IMR-90 (cell line): ENCODE measurements around the gene UQCRHL.

- RRBS, result no CpG with 5 or more reads among the region's 16 CpGs
CAGE:
- cytosol, long polyA plus RNA, result no peak
- long polyA plus RNA, result no peak
- nucleus, long polyA plus RNA, result no peak
These were observed 76.0 kb downstream of the FHAD1 start for GRCh38 chr1:15322940-15323553.

DNA sequence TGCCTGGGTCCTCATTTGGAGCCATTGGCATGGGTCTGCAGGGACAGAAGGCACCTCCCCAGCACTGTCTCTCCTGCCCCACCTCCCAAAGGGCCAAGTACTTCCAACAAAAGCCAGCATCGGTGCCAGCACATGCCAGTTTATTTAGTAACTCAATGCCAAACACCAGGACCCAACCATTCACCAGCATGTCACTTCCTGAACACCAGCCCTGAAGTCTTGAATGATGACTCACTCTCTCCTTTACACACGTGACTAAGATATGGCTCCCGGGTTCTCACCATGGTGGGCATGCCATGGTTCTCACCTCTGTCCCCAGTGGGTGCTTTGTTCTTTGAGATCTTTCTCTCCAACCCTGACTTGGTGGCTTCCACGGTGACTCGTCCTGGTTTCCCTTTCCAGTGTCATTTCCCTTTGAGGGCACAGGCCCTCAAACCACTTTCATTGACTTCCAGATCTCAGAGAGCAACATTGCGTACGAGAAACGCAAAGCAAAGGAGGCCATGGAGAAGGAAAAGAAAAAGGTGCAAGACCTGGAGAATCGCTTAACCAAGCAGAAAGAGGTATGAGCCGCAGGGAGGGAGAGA is 57.2 kb upstream of the EFHD2 start:
- RRBS, result no CpG with 5 or more reads among the region's 10 CpGs
CAGE:
- cytosol, long polyA plus RNA, result no peak
- long polyA plus RNA, result no peak
- nucleus, long polyA plus RNA, result no peak

- RRBS, result no CpG with 5 or more reads among the region's 6 CpGs
CAGE:
- cytosol, long polyA plus RNA, result no peak
- long polyA plus RNA, result no peak
- nucleus, long polyA plus RNA, result no peak
These were observed 7.2 kb downstream of the AGMAT start for GRCh38 chr1:15577554-15578109.

DNA sequence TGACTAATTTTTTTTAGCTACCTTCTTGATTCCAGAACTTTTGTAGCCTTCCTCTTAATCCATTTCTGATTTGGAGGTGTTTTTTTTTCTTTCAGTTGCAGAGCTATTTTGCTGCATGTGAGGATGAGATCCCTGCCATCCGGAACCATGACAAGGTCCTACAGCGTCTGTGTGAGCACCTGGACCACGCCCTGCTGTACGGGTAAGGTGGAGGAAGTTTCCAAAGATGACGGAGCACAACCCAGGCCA is 20.0 kb upstream of the SLC25A34 start:
- RRBS, result no CpG with 5 or more reads among the region's 5 CpGs
CAGE:
- cytosol, long polyA plus RNA, result no peak
- long polyA plus RNA, result no peak
- nucleus, long polyA plus RNA, result no peak

DNA sequence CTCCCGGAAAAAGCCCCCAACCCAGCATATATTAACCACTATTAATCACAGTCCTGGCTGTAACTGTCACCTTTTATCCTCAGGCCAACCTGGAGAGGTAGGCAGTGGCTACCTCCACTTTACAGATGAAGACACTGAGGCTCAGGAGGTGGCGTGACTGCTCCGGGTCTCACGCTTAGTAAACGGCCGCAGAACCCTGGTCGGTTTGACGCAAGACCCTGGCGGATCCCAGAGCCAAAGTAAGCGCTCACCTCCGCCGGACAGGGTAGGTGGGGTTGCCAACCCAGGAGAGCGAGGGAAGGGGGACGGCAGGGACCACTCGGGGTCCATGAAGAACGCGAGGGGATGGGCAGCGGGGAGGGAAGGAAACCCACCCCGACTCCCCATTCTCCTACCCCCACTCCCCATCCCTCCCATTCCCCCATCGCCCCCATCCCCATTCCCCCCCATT is 479 bp upstream of the FBLIM1 start:
- RRBS, result 11% methylated on average over 8 of the region's 20 CpGs
CAGE:
- cytosol, long polyA plus RNA, result no peak
- long polyA plus RNA, result no peak
- nucleus, long polyA plus RNA, result no peak

- RRBS, result no CpG with 5 or more reads among the region's 14 CpGs
CAGE:
- cytosol, long polyA plus RNA, result no peak
- long polyA plus RNA, result no peak
- nucleus, long polyA plus RNA, result no peak
These were observed 7.1 kb downstream of the FBLIM1 start for GRCh38 chr1:15765695-15766167.

DNA sequence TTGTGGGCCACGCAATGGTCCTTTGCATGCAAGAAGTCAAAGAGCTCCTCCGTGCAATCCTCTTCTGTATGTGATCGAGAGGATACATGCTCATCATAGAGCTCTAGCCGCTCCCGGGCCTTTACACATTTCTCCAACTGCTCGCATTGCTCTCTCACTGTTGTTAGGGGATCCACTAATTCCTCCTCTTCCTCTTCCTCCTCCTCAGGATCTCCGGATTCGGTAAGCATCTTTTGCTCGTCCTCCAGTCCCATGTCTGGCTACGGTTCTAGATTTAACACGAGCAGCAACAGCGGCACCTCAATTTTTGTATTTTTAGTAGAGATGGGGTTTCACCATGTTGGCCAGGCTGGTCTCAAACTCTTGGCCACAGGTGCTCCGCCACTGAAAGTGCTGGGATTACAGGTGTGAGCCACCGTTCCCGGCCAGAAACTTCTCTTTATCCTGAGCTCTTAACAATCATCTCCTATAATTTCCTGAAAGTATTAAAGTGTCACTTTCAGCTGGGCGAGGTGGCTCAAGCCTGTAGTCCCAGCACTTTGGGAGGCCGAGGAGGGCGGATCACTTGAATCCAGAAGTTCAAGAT is at the start of gene UQCRHL:
UQCRHL (minus strand) TSS at position 254 of the 586 bp plus-strand sequence.
- RRBS, result 94% methylated on average over 3 of the region's 18 CpGs
CAGE:
- cytosol, long polyA plus RNA, result no peak
- long polyA plus RNA, result no peak
- nucleus, long polyA plus RNA, result no peak

- RRBS, result 94% methylated on average over 4 of the region's 23 CpGs
CAGE:
- cytosol, long polyA plus RNA, result no peak
- long polyA plus RNA, result no peak
- nucleus, long polyA plus RNA, result no peak
These were observed 30.4 kb downstream of the ZBTB17 start for GRCh38 chr1:15945428-15945956.

DNA sequence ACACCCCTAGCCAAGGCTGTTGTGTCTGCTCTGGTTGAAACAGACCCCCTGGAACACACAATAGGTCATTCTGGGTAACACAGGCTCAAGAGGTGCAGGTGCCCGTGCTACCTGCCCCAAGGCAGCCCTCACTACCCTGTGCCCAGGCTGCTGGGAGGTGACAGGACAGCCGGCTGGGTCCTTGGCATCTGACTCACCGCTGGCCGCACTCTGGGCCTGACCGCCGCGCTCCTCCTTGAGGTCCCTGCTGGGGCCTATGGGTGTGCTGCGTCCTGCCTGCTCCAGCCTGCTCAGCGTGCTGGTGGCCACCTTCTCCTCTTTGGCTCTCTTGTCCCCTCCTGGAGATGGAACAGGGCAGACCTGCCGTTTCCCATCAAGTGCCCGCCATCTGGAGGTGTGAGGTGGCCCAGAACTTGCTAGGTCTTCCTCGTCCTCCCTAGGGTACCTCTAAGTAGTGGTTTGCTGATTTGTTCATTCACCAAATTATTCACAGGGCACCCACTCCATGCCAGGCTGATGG is 29.9 kb downstream of the ZBTB17 start:
- RRBS, result no CpG with 5 or more reads among the region's 12 CpGs
CAGE:
- cytosol, long polyA plus RNA, result no peak
- long polyA plus RNA, result no peak
- nucleus, long polyA plus RNA, result no peak

GRCh38 chr1:16019481-16020003 is 1.7 kb upstream of the HSPB7 start:
- RRBS, result no CpG with 5 or more reads among the region's 13 CpGs
CAGE:
- cytosol, long polyA plus RNA, result no peak
- long polyA plus RNA, result no peak
- nucleus, long polyA plus RNA, result no peak

DNA sequence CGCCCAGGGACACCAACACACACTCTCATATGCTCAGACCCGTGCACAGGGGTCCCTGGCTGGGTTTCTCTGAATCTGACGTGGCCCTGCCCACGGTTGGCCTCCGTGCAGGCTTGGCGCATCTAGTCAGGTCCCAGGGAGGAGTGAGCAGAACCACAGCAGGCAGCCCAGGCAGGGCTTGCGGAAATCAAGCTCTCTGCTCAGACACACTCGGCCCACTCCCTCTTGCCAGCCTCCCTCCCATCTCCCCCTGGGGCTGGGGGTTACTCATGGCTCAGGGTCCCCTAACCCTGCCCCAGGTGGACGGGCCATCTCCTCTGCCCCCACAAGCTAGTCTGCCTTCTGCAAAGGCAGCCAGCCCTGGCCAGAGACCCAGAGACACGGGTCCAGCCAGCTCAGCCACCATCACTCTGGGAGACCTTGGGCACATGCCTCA is 38.6 kb upstream of the FAM131C start:
- RRBS, result no CpG with 5 or more reads among the region's 10 CpGs
CAGE:
- cytosol, long polyA plus RNA, result no peak
- long polyA plus RNA, result no peak
- nucleus, long polyA plus RNA, result no peak

DNA sequence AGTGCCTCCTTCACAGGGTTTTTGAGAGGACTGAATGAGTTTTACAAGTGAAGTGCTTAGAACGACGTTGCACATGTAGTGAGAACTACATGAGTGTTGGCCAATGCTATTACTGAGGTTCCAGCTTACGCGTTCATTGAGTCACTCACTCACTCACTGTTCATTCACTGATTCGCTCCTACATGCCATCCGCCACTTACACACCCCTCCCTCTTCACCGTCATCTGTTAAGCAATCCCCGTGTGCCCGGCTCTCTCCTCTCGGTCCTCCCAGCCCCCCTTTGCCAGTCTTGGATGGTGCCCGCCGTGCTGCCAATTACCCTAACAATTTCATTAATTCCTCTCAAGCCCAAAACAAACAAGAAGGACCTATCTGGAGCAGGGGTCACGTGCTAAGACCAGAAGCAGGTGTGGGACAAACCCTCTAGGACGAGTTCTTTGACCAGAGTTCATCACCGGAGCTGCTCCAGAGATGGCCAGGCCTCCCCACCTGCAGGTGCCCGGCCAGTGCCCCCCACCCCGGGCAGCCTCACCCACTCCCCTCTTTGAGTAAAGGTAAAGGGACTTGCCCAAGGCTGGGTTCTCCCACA is 27.4 kb upstream of the EPHA2 start:
- RRBS, result 95% methylated on average over 2 of the region's 17 CpGs
CAGE:
- cytosol, long polyA plus RNA, result no peak
- long polyA plus RNA, result no peak
- nucleus, long polyA plus RNA, result no peak

DNA sequence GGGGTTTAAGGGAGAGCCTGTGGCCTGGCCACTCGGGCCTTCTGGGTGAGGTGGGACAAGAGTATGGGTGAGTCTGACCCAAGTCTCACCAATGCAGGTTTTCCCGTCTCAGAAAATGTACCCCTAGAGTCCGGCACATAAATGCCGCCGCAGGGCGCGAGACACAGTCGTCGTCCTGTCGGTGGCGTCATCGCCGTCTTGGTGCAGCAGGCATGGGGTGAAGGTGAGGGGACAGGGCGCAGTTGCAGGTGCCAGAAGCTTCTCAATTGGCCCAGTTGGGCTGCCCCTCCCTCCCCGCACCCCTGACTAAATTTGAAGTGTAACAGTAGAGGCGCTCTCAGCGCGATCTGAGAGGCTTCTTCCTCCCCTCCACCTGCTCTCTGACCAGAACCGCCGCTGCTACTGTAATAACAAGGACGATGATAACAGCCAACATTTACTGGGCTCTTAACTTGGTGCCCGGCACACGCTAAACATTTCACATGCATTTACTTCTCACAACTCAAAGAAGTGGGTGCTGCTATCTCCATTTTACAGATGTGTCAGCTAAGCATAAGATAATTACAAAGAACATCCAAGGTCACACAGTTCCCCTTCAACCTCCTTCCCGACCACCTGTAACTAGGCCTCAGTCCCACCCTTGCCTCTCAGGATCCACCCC is 8.6 kb downstream of the CPLANE2 start:
- RRBS, result no CpG with 5 or more reads among the region's 24 CpGs
CAGE:
- cytosol, long polyA plus RNA, result no peak
- long polyA plus RNA, result no peak
- nucleus, long polyA plus RNA, result no peak

DNA sequence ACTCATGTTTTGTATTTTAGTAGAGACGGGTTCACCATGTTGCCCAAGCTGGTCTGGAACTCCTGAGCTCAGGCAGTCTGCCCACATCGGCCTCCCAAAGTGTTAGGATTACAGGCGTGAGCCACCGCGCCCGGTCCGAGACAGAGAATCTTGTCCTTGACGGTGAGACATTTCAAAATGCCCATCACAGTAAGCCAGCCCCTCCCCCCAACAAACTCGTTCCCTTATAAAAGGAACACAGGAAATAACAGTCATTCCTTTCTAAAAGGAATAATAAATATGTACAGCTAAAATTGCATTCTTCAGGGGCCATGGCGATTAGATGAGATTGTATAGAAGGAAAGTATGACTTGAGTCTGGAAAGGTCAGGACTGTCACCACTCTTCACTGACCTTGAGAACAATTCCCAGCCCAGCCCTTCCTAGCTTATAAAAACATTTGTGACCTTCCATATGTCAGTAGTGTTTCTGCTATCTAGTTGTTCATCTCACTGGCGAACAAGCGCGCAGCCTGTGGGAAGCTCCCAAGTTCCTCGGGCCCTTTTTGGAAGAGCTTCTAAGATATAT is 8.5 kb downstream of the SZRD1 start:
- RRBS, result no CpG with 5 or more reads among the region's 14 CpGs
CAGE:
- cytosol, long polyA plus RNA, result no peak
- long polyA plus RNA, result no peak
- nucleus, long polyA plus RNA, result no peak

- RRBS, result 73% methylated on average over 3 of the region's 7 CpGs
CAGE:
- cytosol, long polyA plus RNA, result no peak
- long polyA plus RNA, result no peak
- nucleus, long polyA plus RNA, result no peak
These were observed 2.9 kb downstream of the NECAP2 start for GRCh38 chr1:16443387-16443787.

GRCh38 chr1:16498926-16499627 is 58.6 kb downstream of the NECAP2 start:
- RRBS, result 1% methylated on average over 59 of the region's 90 CpGs
CAGE:
- cytosol, long polyA plus RNA, result no peak
- long polyA plus RNA, result no peak
- nucleus, long polyA plus RNA, result no peak

GRCh38 chr1:16513949-16514951 is 73.7 kb downstream of the NECAP2 start:
- RRBS, result no CpG with 5 or more reads among the region's 44 CpGs
CAGE:
- cytosol, long polyA plus RNA, result no peak
- long polyA plus RNA, result no peak
- nucleus, long polyA plus RNA, result no peak

DNA sequence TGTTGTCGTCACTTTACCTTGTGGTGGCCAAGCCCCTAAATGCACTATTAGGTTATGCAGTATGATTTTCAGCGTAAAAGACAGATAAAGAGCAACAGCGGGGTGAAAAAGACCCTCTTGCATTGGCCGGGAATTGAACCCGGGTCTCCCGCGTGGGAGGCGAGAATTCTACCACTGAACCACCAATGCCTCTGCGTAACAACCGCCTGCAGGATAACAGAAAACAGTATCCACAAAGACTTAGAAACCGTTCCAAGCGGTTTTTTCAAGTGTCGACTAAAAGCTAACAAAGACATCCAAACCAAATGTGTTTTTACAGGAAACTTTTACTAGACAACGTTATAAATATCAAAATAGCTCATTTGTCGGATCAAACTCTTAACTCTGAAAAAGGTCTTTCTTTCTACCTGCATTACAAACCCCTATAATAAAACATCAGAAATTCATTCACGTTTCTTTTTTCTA is 105.3 kb downstream of the NECAP2 start:
- RRBS, result no CpG with 5 or more reads among the region's 16 CpGs
CAGE:
- cytosol, long polyA plus RNA, result no peak
- long polyA plus RNA, result no peak
- nucleus, long polyA plus RNA, result no peak

DNA sequence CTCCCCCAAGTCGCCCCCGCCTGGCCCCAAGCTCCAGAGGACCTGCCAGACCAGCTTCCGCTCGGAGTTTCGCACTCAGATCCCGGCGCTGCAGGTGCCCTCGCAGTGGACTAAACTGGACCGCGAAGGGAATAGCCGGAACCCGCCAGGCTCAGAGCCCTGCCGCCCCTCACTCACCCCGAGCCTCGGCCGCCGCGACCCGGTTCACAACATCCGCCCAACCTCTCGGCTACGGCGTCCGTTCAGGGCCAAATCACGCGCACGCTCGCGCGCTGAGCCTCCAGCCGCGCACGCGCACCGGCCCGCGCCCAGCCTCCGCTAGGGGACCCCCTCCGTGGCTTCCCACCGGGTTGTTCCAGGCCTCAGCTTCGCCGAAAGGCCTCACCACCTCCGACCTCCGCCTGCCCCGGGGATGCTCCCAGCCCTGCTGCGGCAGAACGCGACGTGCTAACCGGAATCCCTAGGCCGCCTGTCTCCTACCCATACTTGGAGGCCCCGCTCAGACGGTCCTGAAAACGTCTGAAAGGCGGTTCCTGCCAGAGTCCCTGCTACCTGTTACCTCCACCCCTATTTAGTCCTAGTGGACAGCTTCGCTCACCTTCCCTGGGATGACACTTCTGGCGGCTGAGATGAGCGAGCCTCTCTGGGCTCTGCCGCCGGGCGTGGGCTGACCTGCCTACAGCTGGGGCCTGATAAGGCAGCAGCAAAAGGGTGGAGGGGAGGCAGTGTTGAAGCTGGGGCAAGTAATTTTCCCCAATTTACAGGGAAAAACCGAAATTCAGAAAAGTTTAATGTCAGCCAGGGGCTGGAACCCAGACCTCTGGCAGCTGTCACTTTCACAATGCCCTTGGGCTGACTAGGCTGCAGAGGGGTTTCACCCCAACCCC is 204.2 kb downstream of the NECAP2 start:
- RRBS, result 2% methylated on average over 29 of the region's 62 CpGs
CAGE:
- cytosol, long polyA plus RNA, result no peak
- long polyA plus RNA, result no peak
- nucleus, long polyA plus RNA, result start-site peak on the minus strand centred at position 212 of the sequence, 50 bp wide, 99 and 591 reads in 2 replicates

DNA sequence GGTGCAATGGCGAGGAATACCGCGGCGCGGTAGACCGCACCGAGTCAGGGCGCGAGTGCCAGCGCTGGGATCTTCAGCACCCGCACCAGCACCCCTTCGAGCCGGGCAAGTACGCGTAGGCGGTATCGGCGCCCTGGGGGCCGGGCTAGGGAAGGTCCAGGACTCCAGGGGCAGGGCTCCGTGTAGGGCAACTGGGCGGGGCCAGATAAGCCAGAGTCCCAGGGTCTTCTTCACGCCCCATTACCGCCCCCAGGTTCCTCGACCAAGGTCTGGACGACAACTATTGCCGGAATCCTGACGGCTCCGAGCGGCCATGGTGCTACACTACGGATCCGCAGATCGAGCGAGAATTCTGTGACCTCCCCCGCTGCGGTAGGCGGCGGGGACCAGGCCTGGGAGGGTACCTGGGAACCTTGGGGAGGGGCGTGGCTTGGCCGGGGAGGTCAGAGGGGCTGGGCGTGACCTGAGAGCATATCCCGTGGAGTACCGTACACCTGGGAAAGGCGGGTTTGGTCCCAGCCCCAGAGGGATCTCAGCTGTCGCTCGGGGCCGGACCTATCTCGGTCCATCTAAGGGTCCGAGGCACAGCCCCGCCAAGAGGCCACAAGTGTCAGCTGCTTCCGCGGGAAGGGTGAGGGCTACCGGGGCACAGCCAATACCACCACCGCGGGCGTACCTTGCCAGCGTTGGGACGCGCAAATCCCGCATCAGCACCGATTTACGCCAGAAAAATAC is 206.9 kb downstream of the NECAP2 start:
- RRBS, result 8% methylated on average over 3 of the region's 61 CpGs
CAGE:
- cytosol, long polyA plus RNA, result no peak
- long polyA plus RNA, result no peak
- nucleus, long polyA plus RNA, result no peak